Tongue (tissue), 2 donors: ENCODE measurements around the genes HIPK1, OLFML3, TSPAN2, MAB21L3 and ATP1A1.

- RAMPAGE, long total RNA: no peak
Observed at GRCh38 chr1:113928840-113929414, at the start of gene HIPK1. Gene HIPK1, plus strand, starts transcription at chr1:113929324.

DNA sequence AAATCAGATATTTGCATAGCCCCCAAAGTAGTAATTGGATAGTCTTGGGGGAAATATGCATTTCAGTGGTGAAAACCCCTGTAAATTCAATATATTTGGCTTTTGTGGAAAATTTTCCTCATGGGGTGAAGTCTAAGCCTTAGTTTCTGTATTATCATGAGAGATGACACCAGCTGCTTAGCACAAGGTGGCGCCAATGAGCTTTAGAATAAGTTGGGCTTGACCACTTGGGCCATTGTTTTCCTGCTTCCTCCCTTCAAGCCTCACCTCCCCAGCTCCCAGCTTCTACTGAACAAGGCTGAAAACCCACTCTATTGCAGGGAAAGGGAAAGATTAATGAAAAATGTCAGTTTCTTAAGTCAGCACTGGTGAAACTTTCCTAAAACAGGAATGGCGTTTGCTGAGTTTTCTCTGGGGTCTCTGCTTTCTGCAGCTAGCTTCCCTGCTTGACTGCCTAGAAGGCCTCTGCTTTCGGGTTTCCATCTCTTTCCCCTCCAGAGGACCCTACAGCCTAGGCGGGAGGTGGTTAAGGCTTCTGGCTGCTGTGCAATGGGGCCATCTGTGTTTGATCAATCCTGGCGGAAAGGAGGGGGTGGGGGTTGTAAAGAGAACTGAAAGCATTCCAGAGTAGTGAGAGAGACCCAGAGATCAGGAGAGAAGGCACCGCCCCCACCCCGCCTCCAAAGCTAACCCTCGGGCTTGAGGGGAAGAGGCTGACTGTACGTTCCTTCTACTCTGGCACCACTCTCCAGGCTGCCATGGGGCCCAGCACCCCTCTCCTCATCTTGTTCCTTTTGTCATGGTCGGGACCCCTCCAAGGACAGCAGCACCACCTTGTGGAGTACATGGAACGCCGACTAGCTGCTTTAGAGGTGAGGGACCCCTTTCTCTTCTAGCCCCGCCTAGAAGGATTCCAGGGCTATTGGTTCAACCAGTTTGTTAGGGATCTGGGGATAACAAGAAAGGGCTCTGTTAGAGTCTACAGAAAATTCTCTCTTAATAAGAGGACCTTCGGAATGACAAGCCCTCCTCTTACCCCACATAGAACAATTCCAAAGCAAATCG lies at the start of gene OLFML3:
TSS of gene OLFML3 (plus strand) at position 716 of the 1,065 bp plus-strand sequence.
- RAMPAGE, long total RNA: start-site peak on the plus strand centred at position 711 of the sequence, 68 bp wide, 586 and 88 reads in 2 replicates

DNA sequence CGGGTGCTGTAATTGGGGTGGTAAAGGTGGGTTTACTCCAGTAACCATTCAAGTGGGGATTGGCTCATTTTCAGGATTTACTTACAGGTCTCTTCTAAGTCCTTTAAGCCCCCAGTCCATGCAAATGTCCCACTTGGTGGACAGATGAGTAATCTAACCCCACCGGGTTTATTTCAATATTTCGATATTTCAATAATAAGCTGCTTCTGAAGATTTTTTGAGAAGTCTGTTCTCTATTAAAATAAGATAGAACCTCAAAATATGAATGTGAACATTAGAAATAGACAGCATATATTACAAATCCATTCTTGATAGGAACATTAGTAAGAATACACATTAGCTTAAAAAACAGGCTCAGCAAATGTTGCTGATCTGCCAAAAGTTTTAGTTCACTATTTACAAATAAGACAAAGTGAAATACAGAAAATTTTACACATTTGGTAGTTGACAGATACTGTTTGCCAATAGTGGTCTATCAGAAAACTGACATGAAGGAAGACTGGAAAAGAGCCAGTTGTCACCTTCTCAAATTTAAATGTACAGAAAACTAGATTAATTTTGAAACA lies 114.6 kb downstream of the TRIM33 start:
- RAMPAGE, long total RNA: no peak

DNA sequence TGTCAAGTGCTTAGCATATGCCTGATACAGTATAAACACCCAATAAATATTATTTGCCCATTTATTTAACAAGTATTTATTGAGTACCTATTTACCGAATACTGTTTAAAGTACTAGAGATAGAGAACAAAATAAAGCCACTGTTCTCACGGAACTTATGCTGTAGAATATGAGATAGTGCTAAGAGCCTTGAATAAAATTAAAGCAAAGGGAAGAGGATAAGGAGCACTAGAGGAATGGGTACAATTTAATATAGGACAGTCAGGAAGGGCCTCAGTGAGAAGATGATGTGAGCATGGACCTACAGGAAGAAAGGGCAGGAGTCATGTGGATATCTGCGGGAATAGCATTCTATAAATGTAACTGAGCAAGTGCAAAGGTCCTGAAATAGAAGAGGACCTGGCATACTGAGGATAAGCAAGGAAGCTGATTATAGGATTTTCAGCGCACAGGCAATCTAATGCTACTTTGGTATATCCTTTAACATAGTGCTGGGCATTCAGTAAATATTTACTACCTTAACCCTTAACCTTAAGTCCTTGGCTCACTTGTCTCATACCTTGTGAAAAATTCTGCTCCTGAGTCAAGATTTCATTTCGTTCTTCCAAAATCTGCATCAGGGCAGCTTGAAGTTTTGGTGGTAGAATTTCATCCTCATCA lies 12.6 kb upstream of the BCAS2 start:
- RAMPAGE, long total RNA: no peak

DNA sequence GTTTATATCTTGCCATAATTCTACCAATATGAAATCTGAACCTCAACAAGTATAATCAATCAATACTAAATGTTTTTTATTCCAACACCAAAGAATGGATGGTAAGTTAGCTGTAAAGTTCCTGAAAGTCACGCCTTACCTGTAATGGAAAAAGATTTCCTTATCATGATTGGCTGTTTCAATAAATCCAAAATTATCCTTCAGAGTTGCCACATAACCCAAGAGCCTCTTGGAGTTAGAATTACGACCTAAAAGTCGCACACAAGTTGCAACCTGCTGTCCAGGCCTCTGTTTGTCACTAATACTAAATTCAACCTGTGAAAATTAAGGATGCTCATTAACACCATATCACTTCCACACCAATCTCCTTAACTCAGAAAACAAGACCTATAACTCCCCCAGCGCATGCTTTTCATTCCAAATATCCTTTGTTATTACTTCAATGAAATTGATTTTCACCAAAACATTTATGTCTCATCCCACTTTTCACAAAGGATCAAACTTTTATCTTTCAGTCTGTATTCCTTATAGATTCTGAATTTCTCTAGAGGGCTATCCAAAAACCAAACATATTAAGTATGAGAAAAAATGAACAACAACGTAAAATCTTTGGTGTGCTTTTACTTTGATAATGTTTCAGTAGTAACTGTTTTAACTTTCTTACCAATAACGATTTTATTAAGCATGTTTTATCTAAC lies 9.7 kb upstream of the NRAS start:
- RAMPAGE, long total RNA: no peak

DNA sequence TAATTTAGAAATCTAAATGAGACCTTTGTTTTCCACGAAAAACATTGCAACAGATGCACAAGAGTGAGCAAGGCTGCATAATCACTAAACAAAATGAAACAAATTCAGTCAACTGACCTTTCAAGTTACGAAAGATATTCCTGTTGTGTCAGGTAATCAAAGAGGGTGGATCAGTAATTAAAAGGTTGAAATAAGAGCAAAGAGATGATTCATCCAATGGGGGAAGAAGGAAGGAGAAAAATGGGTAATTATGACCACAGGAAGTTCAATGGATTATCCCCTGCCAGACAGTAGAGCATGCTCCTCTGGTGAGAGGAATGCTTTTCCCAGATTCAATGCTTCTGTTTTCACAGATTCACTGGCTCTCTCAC lies 660 bp upstream of the CSDE1 start:
- RAMPAGE, long total RNA: no peak

DNA sequence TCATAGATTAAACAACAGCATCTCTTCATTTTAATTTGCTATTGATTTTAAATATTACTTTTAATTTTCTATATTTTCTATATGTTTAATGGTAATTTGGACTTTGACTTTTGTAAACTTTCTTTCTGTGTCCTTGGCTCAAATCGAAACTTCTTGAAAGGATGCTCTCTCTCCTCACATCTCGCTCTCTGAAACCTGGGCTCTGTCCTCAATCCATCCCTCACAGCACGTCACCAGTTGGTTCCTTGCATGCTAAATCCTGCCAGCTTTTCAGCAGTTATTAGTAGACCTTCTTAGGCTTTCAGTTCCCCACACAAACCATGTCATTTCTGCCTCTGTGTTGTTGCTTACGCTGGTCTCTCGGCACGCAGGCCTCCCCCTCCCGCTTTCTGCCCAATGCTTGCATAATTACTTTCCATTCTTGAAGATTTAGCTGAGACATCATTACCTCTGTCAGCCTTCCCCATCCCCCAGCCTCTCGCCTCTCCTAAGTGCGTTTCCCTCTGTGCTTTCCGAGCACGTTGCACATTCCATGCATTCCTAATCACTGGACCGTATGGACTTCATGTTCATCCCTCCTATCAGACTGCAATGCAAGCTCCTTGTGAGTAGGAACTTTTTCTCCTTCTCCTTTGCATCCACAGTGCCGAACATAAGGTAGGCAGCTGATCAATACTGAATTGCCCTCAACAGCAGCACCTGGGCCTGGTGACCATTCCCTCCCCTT lies 26.7 kb downstream of the TSHB start:
- RAMPAGE, long total RNA: no peak

- RAMPAGE, long total RNA: no peak
Observed at GRCh38 chr1:115085457-115085723, 3.9 kb downstream of the TSPAN2 start.

GRCh38 chr1:115088891-115089834 lies at the start of gene TSPAN2:
Gene TSPAN2, minus strand, starts transcription at chr1:115089503.
- RAMPAGE, long total RNA: no peak

GRCh38 chr1:115168703-115168886 lies 79.3 kb upstream of the TSPAN2 start:
- RAMPAGE, long total RNA: no peak

GRCh38 chr1:115337532-115338089 lies 438 bp downstream of the NGF start:
- RAMPAGE, long total RNA: no peak

DNA sequence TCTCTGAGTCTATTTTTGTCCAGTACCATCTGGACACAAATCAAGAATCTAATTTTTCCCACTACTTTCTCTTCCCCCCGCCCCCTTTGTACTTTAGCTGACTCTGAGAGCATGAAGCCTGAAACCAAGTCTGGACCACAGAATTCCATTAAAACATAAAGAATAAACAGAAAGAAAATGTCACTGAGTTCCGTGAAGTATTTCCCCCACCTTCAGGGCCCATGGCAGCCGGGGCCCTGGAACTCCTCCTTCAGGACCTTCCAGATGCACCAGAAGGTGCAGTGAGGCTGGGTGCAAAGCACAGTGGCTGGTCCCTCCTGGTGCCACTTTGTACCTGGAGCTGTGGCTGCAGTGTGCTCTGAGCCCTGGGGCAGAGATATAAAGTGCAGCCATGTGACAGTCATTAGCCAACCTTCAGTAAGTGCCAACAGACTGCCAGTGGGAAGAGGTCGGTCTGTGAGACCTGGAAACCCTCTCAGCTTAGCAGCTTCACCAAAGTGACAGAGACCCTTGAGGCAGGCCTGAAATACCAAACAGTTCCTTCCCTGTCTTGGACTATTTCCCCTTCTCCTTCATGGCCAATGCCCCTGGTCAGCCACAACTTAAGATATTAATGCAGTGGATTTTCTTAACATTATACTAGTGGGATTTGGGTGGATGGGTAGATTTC lies 26.6 kb upstream of the NGF start:
- RAMPAGE, long total RNA: no peak

DNA sequence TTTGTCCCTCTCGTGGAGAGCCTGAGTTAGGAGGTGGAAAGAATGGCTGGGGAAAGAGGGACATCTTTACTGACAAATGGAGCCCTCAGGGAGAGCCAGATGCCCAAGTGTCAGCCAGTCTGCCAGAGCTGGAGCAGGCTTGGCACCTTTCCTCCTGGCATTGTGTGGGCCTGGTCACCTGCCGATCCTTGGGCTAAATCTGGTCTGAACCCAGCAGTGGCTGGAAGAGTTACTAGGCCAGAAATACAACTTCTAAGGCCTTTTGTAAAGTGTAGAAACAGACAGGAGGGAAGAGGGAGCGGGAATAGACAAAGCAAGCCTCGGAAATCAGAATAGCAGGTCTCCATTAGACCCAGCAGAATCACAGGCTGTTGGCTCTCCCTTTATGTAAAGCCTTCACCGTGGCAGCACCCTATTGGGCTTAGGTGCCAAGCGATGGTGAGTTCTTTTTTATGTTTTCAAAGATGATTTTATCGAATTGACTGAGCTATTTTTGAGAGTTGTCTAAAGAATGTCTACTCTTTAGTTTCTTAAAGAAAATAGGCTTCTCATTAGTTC lies 25.1 kb downstream of the VANGL1 start:
- RAMPAGE, long total RNA: no peak

DNA sequence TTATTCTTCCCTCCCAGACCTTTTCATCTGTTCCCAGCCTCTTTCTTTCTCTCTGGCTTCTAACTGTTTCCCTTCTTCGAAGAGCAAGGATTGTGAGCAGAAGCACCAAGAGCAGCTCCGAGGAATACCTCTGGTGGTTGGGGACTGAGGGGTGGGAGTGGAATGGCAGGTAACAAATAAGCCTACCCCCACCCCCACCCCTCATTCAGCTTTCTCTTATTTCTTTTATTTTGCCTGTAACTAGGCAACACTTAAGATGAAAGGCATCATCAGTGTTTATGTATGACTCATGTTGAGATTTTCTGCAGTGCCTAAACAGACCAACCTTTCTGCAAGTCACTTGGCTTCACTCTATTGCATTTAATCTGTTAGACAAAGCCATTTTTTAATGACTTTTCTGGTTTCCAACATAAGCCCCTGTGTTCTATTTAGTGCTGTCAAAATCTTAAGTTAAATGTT lies 20.2 kb downstream of the CASQ2 start:
- RAMPAGE, long total RNA: no peak

- RAMPAGE, long total RNA: no peak
Observed at GRCh38 chr1:116111216-116112092, at the start of gene MAB21L3. Gene MAB21L3, plus strand, starts transcription at chr1:116111399.

GRCh38 chr1:116138919-116139372 lies 27.7 kb downstream of the MAB21L3 start:
- RAMPAGE, long total RNA: no peak

GRCh38 chr1:116151908-116152504 lies 40.8 kb downstream of the MAB21L3 start:
- RAMPAGE, long total RNA: no peak

- RAMPAGE, long total RNA: no peak
Observed at GRCh38 chr1:116256912-116257719, 115.9 kb upstream of the ATP1A1 start.

DNA sequence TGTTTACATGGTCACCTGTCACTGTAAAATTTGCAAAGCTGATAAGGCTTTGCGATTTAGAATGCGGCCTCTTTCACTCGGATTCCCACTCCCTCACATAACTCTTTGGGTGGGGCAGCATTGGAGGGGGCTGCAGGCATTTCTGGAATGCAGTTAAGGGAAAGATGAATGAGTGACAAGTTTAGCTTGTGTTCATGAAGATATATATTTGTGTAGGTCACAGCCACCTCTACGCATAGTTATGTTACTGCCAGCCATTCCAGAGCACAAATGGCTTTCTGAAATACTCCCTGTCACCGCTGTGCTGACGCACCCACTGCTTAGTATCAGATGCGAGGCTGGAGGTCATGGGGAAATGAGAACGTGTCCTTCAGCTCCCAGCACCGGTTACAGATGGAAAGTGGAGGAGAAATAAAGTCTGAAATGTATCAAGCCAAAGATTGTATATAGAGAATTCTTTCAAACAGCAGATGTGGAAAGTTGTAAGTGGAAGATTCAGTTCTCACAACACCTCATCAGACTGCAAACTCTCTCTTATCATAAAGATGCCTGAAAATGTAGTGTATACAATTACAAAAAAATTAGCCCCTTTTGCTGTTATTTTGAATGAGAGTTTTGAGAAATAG lies 54.1 kb upstream of the ATP1A1 start:
- RAMPAGE, long total RNA: no peak

DNA sequence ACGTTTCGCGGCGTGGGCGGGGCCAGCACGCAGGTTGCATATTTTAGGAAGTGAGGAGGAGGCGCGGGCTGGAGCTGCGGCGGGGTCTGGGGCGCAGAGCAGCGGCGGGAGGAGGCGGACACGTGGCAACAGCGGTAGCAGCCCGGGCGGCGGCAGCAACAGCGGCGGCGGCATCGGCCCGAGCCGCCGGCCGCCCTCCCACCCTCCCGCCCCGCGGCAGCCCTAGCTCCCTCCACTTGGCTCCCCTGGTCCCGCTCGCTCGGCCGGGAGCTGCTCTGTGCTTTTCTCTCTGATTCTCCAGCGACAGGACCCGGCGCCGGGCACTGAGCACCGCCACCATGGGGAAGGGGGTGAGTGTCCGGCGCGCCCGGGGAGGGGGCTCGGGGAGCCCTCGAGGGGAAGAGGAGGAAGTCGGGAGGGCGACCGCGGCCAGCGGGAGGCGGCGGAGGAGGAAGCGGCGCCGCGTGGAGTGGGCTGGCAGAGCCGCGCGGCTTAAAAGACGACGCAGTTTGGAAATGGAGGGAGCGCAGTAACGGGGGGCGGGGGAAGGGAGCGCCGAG lies at the start of gene ATP1A1:
TSS of gene ATP1A1 (plus strand) at position 71 of the 560 bp plus-strand sequence.
- RAMPAGE, long total RNA: no peak